ENCODE measurements around the gene CCNI.

DNA sequence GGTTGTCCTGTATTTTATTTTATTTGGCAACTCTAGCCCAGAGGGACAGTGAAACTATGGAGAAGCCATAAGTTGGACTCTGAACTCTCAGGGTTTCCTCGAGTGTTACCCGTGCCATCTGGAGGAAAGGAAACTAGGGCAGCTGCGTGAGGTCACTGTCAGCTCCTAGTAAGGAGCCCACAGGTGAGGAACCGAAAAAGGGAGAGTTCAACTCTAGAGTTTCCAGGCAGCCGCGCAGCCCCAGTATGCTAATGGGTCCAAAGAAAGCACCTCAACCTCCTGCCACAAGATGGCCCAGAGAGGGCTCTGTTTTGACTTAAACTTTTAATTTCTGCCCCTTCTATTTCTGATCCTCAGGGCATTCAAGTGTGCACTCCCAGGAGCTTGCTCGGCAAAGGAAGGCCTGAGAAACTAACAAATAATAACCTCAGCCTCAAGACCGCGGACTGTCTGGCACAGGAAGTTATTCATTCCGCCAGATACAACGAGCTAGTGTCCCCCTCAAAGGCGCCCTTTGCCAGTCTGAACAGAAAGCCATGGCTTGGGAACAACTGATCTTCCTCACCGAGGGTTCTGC lies 13.9 kb downstream of the SCARB2 start:
CAGE:
- cytosol, long polyA minus RNA = no peak
- cytosol, long polyA plus RNA = no peak
- long polyA plus RNA = no peak
- nucleus, long polyA minus RNA = no peak
- nucleus, long polyA plus RNA = no peak

DNA sequence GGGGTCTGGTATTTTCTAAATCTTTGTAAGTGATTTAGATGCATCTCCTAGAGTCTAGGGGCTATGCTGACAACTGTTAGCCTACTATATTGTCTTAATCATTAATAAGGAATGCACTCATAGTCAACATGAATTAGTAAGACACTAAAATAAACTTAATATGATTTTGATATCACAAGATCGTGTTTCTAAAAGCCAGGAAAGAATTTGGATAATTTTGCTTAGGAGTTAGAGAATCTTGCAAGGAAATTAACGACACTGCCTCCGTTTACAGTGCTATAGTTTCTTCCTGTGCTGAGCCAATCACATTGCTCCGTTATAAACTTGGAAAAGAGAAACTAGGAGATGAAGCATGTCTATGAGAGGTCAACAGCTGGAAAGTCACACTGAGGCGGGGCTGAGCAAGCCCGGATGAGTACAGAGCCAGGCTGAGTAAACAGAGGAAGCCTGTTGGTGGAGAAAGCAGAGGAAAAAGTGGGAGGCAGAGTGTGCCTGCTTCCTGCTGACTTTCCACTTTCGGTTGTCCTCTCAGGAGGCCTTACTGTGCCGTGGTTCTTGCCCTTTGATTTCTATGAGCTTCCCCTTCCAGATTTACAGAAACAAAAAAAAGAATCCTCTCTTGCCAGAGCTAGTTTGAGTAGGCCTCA lies 5.4 kb downstream of the SCARB2 start:
CAGE:
- cytosol, long polyA minus RNA = no peak
- cytosol, long polyA plus RNA = no peak
- long polyA plus RNA = no peak
- nucleus, long polyA minus RNA = no peak
- nucleus, long polyA plus RNA = no peak

DNA sequence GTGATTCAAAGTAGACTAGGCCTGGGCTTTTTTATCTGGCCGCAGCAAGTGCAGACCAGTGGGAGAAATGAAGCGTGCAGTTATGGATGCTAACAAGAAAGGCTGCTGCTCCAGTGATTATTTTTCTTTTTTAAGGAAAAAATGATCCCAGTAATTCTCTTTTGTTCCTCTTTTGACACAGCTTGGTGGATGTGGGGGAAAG lies 1.3 kb downstream of the SCARB2 start:
CAGE:
- cytosol, long polyA minus RNA = no peak
- cytosol, long polyA plus RNA = no peak
- long polyA plus RNA = no peak
- nucleus, long polyA minus RNA = no peak
- nucleus, long polyA plus RNA = no peak

GRCh38 chr4:76292600-76292981 lies 13.9 kb upstream of the STBD1 start:
CAGE:
- cytosol, long polyA minus RNA = no peak
- cytosol, long polyA plus RNA = no peak
- long polyA plus RNA = no peak
- nucleus, long polyA minus RNA = no peak
- nucleus, long polyA plus RNA = no peak

DNA sequence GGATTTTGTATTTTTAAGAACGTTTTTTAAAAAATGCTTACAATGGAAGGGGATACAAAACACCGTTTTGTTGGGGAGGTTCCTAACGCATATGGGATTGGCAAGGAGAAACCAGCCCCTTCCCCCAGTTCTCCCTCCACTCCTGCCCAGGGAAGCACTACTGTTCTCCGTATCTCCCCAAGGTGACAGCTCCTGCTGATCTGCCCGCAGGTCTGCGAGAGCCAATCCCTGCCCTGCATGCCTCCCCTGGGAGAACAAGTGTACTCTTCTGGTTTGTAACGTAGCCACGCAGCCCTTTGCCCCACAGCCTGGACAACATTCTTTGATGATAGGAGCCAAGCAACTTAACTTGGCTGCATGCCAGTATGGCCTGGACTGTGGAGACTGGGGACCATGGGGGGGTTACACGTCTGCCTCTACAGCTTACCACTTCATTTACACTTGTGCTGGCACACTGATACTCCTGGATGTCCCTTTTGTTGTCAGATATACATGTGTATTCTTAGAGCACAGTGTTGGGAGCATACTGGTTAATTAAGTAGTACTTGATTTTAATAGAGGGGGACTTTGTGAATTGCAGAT lies 2.0 kb downstream of the STBD1 start:
CAGE:
- cytosol, long polyA minus RNA = no peak
- cytosol, long polyA plus RNA = no peak
- long polyA plus RNA = no peak
- nucleus, long polyA minus RNA = no peak
- nucleus, long polyA plus RNA = no peak

DNA sequence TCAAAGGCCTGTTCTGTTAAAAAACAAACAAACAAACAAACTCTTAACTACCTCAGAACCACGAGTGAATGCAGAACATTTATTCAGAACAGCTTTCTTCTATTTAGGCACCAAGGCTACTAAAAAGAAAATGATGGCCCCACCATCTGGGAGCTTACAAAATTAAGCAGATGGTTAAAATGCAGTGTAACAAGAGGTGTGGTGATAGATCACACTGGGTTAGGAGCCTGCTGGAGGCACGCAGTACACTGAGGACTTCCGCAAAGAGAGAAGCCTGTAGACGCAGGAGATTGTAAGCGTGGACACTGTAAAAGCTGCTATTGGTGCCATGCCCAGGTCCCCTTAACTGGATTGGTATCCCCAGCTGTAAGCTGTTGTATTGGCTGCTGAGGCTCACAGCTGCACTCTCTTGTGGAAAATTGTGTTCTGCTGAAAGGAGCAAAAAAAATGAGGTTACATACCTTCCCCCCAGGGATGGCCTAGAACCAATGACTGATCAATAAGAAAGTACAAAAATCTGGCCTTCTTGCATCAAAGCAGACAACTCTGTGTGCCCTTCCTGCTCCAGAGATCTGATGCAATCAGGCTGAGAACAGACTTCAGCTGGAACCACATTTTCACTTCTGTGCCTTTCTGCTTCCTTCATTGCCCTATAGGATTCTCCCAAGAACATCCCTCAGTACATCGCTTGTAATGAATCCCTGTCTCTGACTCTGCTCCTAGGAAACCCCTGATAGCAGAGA lies 60.0 kb downstream of the SHROOM3 start:
CAGE:
- cytosol, long polyA minus RNA = no peak
- cytosol, long polyA plus RNA = no peak
- long polyA plus RNA = no peak
- nucleus, long polyA minus RNA = no peak
- nucleus, long polyA plus RNA = no peak

GRCh38 chr4:76569326-76569620 lies 134.2 kb downstream of the SHROOM3 start:
CAGE:
- cytosol, long polyA minus RNA = no peak
- cytosol, long polyA plus RNA = no peak
- long polyA plus RNA = no peak
- nucleus, long polyA minus RNA = no peak
- nucleus, long polyA plus RNA = no peak

GRCh38 chr4:76581356-76581926 lies 146.4 kb downstream of the SHROOM3 start:
CAGE:
- cytosol, long polyA minus RNA = no peak
- cytosol, long polyA plus RNA = no peak
- long polyA plus RNA = no peak
- nucleus, long polyA minus RNA = no peak
- nucleus, long polyA plus RNA = no peak

GRCh38 chr4:76733322-76733799 lies 164.6 kb downstream of the SOWAHB start:
CAGE:
- cytosol, long polyA minus RNA = no peak
- cytosol, long polyA plus RNA = no peak
- long polyA plus RNA = no peak
- nucleus, long polyA minus RNA = no peak
- nucleus, long polyA plus RNA = no peak

DNA sequence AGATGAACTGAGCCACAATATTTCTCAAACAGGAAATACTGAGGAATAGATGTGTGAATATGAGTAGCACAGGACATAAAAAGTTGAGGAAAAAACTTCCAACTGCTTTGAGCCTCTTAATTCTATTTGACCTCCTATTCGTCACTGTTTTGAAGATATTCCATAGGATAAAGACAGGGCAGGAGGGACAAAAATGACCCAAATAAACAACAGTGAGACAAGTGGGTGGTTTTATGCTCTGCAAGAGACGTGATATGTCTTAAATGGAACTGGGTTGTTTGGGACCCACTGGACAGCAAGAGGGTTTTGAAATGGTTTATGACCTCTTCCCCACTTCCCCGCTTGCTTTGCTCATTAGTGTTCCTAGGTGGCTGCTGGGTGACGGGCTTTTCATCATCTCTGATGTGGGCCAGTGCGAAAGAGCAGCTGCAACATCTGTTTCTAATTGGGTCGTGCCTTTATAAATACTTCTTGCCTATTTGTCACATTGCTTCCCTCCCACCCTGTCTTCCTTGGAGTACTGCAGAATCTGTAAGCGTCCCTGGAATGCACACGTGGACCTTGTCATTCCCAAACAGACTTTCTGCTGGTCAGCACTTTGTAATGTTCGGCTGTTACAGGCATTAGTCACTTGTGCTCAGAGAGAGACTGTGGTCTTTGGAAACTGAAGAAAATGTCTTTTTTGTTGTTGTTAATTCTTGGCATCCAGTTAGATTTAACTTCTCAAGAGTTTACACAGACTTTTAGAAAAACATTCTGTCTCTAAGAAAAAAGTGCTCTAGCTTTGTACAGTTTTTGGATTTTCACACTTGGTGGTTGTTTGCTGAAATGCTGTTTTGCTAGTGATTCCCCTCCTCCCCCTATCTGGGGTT lies 35.2 kb downstream of the SEPTIN11 start:
CAGE:
- cytosol, long polyA minus RNA = no peak
- cytosol, long polyA plus RNA = no peak
- long polyA plus RNA = no peak
- nucleus, long polyA minus RNA = no peak
- nucleus, long polyA plus RNA = no peak

CAGE:
- cytosol, long polyA minus RNA = start-site peak on the minus strand at chr4:77047222-77047244, 21 reads
- cytosol, long polyA plus RNA = no peak
- long polyA plus RNA = start-site peak on the plus strand at chr4:77047156-77047307, 24 and 18 reads in 2 replicates
- nucleus, long polyA minus RNA = start-site peak on the minus strand at chr4:77047183-77047244, 39 reads
- nucleus, long polyA plus RNA = no peak
These were observed 28.9 kb downstream of the CCNI start for GRCh38 chr4:77046754-77047345.

DNA sequence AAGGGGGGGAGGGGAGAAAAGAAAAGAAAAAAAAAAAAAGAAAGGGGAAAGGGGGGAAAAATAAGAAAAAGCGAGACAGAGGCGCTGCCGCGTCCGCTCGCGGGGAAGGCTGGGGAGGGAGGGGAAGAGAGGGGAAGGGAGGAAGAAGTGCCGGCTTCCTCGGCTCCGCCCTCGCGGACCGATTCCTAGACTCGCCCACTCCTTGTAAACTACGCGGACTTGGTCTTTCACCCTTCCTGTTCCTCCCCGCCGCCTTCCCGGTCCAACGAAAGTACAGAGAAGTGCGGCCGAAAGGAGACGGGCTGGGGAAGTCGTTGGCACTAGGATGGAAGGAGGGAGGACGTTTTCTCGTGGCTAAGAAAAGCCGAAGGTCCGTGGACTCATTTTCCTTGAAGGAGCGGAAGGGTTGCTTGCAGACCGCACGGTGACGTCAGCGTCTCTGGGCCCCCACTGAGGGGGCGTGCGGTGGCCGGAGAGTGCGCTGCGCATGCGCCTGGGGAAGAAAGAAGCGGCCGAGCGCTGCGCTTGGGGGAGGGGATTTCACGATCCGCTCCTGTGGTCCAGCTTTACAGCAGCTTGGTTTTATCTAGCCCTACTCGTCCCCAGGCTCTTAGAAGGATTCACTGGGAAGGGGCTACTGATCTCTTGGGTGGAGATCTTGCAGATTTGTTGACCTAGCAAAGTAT lies at the start of gene CCNI:
Gene CCNI (minus strand): TSS at position 121 of the 686 bp plus-strand sequence.
CAGE:
- cytosol, long polyA minus RNA = start-site peak on the minus strand centred at position 97 of the sequence, 76 bp wide, 81 reads
- cytosol, long polyA plus RNA = start-site peak on the minus strand centred at position 103 of the sequence, 107 bp wide, 1,089 and 111 reads in 2 replicates
- long polyA plus RNA = start-site peak on the minus strand centred at position 98 of the sequence, 18 bp wide, 98 and 65 reads in 2 replicates
- nucleus, long polyA minus RNA = start-site peak on the minus strand centred at position 100 of the sequence, 99 bp wide, 49 reads
- nucleus, long polyA plus RNA = start-site peak on the minus strand centred at position 99 of the sequence, 61 bp wide, 18 and 85 reads in 2 replicates

DNA sequence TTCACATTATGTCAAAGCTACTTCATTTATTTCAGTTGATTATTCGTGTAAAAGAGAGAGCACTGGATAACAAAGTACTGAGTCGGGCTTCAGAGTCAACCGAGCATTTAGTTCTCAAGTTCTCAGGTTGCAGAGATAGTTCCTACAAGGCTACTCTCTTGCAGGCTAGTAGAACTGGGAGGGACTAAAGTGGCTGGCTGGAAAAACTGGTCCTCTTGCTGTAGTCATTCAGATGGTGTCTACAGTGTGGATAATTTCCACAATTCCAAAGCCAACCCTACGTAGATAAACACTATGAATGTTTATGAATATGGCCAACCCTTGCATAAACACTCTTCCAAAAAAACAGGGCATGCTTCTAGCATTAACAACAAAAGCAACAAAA lies 4.6 kb upstream of the CCNG2 start:
CAGE:
- cytosol, long polyA minus RNA = no peak
- cytosol, long polyA plus RNA = no peak
- long polyA plus RNA = no peak
- nucleus, long polyA minus RNA = no peak
- nucleus, long polyA plus RNA = no peak

CAGE:
- cytosol, long polyA minus RNA = no peak
- cytosol, long polyA plus RNA = no peak
- long polyA plus RNA = no peak
- nucleus, long polyA minus RNA = no peak
- nucleus, long polyA plus RNA = no peak
These were observed 67.6 kb upstream of the CXCL13 start for GRCh38 chr4:77538123-77538396.

CAGE:
- cytosol, long polyA minus RNA = no peak
- cytosol, long polyA plus RNA = no peak
- long polyA plus RNA = no peak
- nucleus, long polyA minus RNA = no peak
- nucleus, long polyA plus RNA = no peak
These were observed 18.7 kb upstream of the CXCL13 start for GRCh38 chr4:77586760-77587456.

DNA sequence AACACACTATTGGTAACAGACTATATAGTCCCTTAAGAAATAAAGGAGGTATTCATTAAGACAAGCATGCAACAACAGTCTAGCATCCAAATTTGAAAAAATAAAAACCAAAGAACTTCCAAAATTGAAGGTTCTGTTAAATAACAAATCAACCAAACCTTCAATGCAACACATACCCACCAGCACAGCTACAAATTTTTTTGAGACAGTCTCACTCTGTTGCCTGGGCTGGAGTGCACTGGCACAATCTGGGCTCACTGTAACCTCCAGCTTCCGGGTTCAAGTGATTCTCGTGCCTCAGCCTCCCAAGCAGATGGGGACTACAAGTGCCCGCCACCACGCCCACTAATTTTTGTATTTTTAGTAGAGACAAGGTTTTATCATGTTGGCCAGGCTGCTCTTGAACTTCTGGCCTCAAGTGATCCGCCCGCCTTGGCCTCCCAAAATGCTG lies 61.6 kb downstream of the CNOT6L start:
CAGE:
- cytosol, long polyA minus RNA = no peak
- cytosol, long polyA plus RNA = no peak
- long polyA plus RNA = no peak
- nucleus, long polyA minus RNA = no peak
- nucleus, long polyA plus RNA = no peak

CAGE:
- cytosol, long polyA minus RNA = no peak
- cytosol, long polyA plus RNA = no peak
- long polyA plus RNA = no peak
- nucleus, long polyA minus RNA = no peak
- nucleus, long polyA plus RNA = no peak
These were observed 59.8 kb downstream of the MRPL1 start for GRCh38 chr4:77922304-77922859.

DNA sequence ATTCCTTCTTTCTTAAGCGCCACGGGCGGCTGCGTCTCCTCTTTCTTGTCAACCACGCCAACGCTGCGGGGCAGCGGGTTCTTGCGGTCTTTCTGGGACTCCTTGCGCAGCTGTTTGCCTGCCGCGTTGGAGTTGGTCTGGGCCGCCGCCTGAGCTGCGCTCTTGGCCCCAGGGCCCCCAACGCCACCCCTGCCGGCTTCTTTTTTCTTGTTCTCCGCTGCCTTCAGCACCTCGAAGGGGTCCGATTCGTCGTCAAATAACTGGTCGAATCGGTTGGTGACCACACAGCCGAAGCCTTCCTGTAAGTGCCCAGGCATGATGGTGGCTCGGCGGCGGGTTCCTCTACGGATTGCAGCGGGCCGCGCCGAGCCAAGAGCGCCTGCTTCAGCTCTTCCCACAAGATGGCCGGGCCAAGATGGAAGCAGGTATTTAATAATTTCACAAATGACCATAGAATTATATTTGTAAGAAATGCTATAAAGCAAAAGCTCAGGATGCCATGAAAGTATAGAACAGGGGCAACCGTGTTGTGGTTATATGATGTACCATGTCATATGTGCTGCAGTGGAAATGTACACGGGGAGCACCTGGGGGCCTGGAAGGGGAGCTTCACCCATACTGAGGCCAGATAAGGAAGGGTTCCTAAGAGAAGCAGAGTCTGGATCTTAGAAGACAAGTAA lies 124.7 kb downstream of the FRAS1 start:
CAGE:
- cytosol, long polyA minus RNA = no peak
- cytosol, long polyA plus RNA = no peak
- long polyA plus RNA = no peak
- nucleus, long polyA minus RNA = no peak
- nucleus, long polyA plus RNA = no peak

DNA sequence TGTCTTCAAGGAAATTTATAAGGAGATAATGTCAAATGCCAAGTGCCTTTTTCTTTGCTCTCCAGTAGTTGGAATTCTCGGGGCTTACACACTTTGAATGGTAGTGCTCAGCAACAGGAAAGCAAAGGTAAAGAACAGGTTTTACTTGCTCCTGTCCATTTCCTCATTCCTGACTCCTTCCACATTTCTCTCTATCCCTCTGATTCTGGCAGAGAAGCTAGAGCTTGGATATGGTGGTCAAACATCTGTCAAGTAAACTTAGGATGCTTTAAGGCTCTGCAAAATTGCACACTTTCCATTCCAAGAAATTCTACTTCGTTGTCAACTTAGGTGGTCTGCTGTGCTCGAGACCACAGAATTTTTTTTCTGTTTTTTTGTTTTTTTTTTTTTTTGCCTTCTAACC lies 180.9 kb upstream of the ANXA3 start:
CAGE:
- cytosol, long polyA minus RNA = no peak
- cytosol, long polyA plus RNA = no peak
- long polyA plus RNA = no peak
- nucleus, long polyA minus RNA = no peak
- nucleus, long polyA plus RNA = no peak

DNA sequence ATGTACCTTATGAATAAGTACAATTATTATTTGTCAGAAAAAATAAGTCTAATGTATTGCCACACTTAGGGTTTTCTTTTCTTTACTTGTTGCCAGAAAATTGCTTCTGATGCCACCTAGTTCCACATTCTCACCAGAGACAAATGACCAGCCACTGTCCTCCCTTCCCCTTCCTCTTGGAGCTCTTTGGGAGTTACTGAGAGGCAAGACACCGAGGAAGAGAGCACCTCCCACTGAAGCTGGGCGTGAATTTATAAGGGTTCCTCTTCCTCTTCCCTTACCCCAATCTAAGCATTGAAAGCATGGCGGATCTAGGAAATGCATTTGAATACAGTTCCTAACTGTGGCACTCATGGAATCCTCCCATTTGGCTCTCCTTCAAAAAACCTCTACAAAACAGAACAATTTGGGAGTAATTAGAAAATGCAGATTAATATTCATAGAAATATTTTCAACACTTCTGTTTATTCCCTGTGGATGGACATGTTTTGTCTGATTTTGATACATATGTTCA lies 30.1 kb downstream of the ANXA3 start:
CAGE:
- cytosol, long polyA minus RNA = no peak
- cytosol, long polyA plus RNA = no peak
- long polyA plus RNA = no peak
- nucleus, long polyA minus RNA = no peak
- nucleus, long polyA plus RNA = no peak